Omental fat pad (tissue), 4 donors: ENCODE measurements around a stretch of chr11.

- PRO-cap = no peak
- RAMPAGE, long total RNA, 4 experiments = no peak in any of the 4 experiments
Measured at GRCh38 chr11:33355085-33356090, 20.5 kb upstream of the KIAA1549L start.

DNA sequence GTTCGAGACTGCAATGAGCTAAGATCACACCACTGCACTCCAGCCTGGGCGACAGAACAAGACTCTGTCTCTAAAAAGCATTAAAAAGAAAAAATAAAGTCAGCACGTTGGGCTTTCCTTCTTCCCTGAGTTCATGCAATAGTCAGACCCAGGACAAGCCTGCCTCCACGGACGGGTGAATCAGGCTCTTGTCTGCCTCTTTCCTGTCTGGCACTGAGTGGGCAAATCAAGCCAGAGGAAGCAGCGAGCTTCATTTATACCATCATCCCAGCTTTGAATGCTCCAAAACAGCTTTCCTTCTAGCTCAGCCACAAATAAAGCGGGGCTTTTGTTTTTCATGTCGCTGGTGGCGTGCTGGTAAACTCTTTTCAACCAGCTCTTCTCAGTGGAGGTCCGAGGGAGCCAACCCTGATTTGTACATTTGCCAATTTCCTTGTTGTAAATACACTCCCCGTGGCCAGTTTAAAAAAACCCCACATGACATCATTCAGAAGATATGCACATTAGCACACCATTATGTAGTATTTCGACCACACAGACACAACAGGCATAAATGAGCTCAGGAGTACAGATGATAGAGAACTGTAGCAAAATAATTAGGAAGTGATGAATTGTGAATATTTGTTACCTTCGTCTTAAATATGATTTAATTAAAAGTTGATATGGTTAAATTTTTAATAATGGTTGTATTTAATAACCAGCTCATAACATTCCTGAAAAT is 8.6 kb downstream of the C11orf91 start:
- PRO-cap = no peak
- RAMPAGE, long total RNA, 4 experiments = no peak in any of the 4 experiments

DNA sequence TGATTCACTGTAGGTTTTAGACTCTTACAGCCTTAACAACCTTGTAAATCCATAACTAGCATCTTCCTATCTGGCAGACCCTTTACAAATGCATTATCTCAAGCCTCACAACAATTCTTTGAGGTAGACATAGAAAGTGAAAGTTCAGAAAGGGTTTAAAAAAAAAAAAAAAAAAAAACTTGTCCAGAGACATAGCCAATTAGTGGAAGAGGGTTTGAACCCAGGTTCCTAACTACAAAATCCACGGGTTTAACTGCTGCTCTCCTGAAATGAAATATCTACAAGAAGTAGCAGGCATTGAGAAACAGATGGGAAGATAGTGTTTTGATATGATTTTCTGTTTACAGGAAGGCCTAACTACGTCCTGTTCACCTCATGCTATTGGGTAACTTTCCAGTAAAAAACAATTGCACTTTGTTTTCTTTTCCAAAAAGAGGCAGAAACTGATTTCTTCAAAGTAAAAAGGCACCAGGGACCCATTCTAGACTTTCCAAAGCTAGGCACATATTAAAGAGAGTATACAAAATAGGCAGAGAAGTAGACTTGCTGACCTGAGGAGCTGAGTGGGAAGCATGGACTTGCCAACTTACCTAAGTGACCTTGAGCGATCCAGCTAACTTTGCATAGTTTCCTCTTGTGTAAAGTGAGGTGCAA is 5.9 kb upstream of the C11orf91 start:
- PRO-cap = no peak
- RAMPAGE, long total RNA, 4 experiments = no peak in any of the 4 experiments

DNA sequence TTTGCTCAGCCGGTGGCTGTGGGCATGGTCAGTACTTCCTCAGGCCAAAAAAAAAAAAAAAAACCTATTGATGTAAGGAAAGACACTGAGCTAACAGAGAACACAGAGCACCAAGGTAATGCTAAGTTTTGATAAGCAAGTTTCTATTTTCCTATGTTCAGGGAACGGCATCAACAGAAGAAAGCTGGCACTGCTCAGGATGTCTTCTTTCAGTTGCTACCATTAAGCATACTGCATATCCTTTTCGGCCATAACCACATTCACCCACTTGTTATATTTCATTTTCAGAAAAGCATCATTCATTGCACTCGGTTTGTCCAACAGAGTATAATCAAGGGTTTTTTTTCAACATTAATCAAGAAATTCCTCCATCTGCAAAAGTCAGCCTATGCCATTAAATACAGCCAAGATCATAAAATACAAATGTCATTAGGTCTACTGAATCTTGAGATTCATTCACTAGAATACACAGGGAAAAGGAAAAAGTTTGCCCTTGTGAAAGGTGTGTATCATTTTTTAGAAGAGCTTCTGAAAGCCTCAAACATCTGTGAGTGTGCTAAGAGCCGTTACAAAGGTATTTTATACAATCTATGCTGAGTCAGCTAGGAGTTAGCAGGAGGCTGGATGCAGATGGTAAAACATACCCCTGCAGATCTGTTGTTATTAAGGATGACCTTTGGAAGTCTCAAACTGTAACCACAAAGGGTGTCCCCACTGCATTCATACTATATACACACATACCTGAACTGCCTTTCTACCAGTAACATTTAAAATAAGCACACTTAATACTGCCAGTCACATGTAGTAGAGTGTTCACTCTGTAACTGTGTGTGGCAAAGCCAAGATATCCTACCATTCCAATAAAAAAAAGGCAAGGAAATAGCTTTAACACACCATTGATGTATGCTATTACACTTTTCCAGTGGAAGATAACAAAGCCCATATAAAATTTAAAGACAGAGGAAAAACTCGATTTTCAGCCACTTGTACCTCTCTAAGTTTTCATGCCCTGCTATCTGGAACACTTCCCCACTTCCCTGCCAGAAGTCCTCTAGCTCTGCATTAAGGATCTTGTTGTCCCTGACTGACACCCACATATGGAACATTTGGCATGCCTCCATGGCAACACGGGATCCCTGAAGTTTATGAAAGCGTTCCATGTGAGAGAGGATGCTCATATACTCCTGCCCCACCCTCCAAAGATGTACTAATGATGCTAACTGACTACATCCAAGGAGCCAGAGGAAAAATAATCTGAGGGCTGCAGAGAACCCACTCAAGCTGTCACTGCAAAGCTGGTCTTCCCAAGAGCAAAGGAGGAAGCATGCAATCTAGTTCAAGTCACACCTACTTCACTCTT is 8.4 kb upstream of the C11orf91 start:
- PRO-cap = no peak
- RAMPAGE, long total RNA, 4 experiments = no peak in any of the 4 experiments

GRCh38 chr11:33731969-33732168 is 4.4 kb downstream of the CD59 start:
- PRO-cap = no peak
- RAMPAGE, long total RNA, 4 experiments = no peak in any of the 4 experiments

DNA sequence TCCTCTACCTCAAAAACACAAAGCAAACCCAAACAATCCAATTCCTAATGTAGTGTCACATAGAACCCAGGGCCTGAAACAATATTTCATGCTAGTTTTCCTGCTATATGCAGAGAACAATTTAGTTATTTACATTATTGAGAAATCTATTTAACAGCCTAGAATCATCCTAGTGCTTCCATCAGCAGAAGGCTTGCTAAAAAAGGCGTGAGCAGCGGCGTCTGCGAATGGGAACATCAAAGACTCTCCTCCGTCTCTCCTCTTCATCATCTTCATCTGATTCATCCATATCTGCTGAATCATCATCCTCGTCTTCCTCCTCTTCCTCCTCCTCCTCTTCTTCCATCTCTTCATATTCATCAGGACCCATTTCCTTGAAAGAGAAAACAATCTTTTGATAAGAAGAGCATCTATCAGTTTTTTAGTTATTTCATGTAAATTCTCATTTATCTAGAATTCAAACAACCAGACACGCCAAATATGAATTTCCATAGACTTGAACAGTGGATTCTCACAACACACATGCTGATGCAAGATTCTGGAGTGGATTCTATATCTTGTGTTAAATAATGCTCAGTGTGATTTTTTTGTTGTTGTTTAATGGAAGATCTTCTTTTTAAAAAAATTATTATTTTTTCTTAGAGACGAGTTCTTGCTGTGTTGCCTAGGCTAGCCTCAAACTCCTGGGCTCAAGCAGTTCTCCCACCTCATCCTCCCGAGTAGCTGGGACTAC is 5.7 kb upstream of the CD59 start:
- PRO-cap = no peak
- RAMPAGE, long total RNA, 4 experiments = no peak in any of the 4 experiments

GRCh38 chr11:33899318-33899706 is 7.4 kb upstream of the LMO2 start:
- PRO-cap = no peak
- RAMPAGE, long total RNA, 4 experiments = no peak in any of the 4 experiments

- PRO-cap = no peak
- RAMPAGE, long total RNA, 4 experiments = no peak in any of the 4 experiments
Measured at GRCh38 chr11:34160576-34161178, 55.2 kb downstream of the NAT10 start.

- PRO-cap = no peak
- RAMPAGE, long total RNA, 4 experiments = no peak in any of the 4 experiments
Measured at GRCh38 chr11:34300609-34301545, 56.9 kb downstream of the ABTB2 start.

GRCh38 chr11:34309583-34310625 is 47.9 kb downstream of the ABTB2 start:
- PRO-cap = no peak
- RAMPAGE, long total RNA, 4 experiments = no peak in any of the 4 experiments

DNA sequence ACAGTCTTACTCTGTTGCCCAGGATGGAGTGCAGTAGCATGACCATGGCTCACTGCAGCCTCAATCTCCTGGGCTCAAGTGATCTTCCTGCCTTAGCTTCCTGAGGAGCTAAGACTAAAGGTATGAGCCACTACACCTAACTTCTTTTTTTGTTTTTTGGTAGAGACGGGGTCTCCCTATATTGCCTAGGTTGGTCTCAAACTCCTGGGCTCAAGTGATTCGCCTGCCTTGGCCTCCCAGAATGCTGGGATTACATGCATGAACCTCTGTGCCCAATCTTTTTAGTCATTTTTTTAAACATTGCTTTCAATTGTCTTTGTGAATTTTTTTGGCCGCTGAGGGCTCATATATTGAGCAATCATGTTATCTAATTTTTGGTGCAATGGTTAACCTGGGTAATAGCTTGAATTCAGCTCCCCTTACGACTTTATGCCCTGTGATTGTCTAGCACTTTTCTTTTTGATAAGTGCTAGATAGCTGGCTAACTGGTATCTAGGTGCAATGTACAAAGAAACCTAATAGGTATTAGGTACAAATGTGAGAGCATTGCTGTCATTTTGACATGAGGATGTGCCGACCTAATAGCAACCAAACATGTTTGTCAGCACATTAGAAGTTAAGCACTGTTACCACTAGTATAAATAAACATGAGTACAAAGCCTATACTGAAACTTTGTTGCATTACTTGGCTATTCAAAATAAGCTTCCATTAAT is 35.3 kb upstream of the CAT start:
- PRO-cap = no peak
- RAMPAGE, long total RNA, 4 experiments = no peak in any of the 4 experiments

GRCh38 chr11:34570440-34570826 is 50.5 kb upstream of the EHF start:
- PRO-cap = no peak
- RAMPAGE, long total RNA, 4 experiments = no peak in any of the 4 experiments

- PRO-cap = no peak
- RAMPAGE, long total RNA, 4 experiments = no peak in any of the 4 experiments
Measured at GRCh38 chr11:34600168-34601219, 20.4 kb upstream of the EHF start.

- PRO-cap = no peak
- RAMPAGE, long total RNA, 4 experiments = no peak in any of the 4 experiments
Measured at GRCh38 chr11:34775399-34775870, 140.7 kb downstream of the APIP start.

DNA sequence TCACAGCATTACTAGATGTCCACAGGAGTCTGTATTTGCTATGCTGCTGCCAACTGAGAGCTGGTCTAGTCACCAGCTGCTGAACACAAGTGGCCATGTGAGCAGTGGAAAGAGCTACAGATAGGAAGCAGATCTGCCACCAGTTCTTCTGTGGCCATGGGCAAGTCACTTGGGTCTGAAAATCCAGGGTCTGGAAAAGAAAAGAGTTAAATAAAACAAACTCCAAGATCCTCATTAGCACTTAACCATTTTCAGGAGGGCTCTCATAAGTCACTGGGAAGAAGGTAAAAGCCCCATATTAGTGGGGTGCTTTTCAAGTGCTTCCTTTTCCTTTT is 91.7 kb downstream of the APIP start:
- PRO-cap = no peak
- RAMPAGE, long total RNA, 4 experiments = no peak in any of the 4 experiments

GRCh38 chr11:34916824-34916972 is 280 bp downstream of the PDHX start:
- PRO-cap = no peak
- RAMPAGE, long total RNA, 4 experiments = no peak in any of the 4 experiments

DNA sequence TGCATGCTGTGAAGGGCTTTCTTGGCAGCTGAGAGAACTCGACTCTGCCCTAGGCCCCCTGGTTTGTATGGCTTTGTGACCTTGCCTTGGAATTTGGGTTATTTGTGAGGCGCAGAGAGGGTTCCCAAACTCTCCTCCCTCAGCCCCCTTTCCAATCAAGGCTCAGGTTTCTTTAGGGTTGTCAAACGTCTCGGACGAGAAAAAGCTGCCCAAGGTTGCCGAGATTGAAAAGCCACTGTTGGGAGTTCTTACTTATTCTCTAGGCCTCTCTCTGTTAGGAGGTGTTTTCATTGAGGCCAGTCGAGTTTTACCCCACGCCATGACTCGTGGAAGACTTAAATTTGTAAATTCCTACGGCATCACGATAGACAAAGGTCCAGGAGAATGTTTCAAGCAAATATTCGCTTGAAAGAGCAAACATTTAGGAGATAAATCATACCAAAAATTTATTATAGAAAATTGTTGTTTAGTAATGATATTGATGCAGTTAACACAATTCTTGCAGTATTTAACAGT is 613 bp downstream of the PDHX start:
- PRO-cap = no peak
- RAMPAGE, long total RNA, 4 experiments = no peak in any of the 4 experiments

DNA sequence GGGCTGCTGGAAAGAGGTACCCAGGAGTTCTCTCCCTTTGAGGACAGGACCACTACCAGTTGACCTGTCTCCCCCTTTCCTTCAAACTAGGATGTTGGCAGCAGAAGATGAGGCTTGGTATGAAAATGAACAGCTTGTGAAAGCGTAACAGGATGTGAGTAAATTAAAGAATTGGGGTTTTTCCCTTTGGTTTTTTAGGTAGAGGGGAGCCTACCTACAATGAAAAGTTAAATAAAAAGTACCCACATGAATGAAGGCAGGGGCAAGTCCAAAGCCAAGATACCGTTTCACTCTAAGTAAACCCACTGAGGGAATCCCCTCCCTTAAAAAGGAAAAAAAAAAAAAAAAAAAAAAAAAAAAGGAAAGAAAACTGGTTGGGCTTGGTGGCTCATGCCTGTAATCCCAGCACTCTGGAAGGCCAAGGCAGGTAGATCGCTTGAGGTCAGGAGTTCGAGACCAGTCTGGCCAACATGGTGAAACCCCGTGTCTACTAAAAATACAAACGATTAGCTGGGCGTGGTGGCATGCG is 96.3 kb downstream of the PDHX start:
- PRO-cap = no peak
- RAMPAGE, long total RNA, 4 experiments = no peak in any of the 4 experiments

DNA sequence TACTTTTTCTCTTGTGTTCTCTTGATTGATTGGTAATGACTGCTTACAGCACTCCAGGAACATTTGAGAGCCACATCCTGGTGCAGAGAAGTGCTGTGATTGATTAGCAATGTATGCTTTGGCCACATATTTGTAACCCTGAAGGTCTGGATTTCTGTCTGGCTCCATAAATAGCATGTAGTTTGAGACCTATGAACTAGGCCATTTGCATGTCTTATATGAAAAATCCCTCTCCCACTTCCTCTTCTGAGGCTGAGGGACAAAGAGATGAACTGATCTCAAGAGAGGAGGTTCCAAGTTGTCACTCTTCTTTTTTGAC is 49.3 kb upstream of the CD44 start:
- PRO-cap = no peak
- RAMPAGE, long total RNA, 4 experiments = no peak in any of the 4 experiments

- PRO-cap = no peak
- RAMPAGE, long total RNA, 4 experiments = no peak in any of the 4 experiments
Measured at GRCh38 chr11:35105462-35105763, 33.6 kb upstream of the CD44 start.